Karpas-422 (cell line): ENCODE results near the gene RGMB.

DNA sequence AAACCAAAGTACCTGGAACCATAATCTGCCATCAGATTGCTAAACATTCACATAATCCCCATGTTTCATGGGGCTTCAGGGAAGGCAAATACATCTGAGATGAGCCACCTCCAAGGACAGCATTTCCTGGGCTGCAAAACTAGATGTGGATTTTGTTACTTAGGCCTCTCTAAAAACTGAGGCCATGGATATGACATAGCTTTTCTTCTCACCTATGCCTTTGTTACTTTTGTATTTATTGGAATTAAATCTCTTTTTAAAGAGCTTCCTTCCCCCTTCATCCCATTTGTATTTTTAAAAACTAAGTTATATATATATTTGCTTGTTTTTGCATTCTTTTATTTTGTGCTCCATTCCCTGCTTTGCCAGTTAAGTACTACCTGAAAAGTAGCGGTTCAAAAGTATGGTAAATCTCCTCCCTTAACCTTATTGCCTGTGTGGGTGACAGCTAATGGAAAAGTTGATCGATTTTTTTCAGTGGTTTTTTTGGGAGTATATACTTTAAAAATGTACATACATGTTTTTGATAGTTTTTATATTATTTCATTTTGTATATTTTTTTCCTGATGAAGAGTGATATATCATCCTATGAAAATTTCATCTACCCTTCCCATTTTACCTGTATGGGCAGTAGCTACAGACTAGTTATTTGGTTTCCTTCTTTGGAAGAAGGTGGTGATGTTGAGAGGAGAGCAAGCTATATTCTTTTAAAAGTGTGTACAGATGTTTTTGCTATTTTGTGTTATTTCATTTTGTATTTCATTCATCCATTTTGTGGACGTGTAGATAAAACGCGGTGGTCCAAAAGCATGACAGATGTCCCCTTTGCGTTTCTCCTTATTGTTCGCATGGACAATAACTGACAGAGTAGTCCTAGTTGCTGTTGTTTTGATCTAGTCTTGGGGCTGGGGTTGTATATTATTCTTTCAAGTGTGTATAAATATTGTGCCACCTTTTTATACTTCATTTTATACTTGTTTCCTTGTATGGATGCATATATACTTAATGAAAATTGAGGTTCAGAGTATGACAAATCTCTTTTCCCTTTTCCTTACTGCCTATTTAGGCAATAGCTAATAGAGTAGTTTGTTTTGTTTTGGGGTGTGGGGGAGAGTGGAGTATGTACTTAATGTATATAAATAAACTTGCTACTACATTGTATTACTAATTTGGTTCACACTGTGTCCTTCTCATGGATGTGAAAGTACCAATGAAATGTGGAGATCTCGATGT is 96.5 kb downstream of the LNPEP start:
- PRO-cap, result no peak
- RAMPAGE, long total RNA, result no peak

DNA sequence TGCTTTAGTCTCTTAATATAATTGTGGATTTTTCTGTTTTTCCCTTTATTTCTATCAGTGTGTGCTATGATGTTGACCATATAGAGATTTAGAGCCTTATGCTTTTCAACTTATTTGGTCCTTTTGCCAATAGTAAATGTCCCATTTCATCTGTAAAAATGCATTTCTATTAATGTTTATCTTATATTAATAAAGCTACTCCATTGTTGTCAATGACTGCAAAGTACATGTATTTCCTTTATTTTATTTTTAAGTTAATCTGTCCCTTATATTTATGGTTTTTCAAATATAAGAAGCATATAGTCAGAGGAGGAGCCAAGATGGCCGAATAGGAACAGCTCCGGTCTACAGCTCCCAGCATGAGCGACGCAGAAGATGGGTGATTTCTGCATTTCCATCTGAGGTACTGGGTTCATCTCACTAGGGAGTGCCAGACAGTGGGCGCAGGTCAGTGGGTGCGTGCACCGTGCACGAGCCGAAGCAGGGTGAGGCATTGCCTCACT is 227.1 kb upstream of the RGMB start:
- PRO-cap, result no peak
- RAMPAGE, long total RNA, result no peak

- PRO-cap, result no peak
- RAMPAGE, long total RNA, result no peak
Observed at GRCh38 chr5:98768704-98769043, 4.8 kb upstream of the RGMB start.

GRCh38 chr5:98773543-98774023 is at the start of gene RGMB:
RGMB (plus strand) TSS chr5:98773663.
- PRO-cap, result no peak
- RAMPAGE, long total RNA, result no peak

DNA sequence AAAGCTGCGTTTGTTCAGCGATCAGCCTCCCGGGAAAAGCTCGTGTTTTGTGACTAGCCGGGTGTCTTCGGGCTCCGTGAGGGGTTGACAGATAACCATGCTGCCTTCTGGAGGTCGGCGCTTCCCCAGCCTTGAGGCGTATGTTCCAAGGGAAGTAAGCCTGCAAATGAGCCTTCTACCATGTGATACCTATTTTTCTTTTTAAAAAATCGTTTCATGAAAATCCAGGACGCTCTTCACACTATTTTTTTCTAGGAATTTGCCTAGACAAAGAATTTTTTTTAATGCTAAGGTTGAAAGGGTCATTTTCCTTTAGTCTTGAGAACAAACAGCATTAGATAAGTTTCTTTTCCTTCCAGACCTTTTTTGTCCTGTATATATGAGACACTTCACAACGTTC is 1.3 kb downstream of the RGMB start:
- PRO-cap, result no peak
- RAMPAGE, long total RNA, result no peak

- PRO-cap, result no peak
- RAMPAGE, long total RNA, result no peak
Observed at GRCh38 chr5:98868444-98868944, 60.3 kb downstream of the CHD1 start.

DNA sequence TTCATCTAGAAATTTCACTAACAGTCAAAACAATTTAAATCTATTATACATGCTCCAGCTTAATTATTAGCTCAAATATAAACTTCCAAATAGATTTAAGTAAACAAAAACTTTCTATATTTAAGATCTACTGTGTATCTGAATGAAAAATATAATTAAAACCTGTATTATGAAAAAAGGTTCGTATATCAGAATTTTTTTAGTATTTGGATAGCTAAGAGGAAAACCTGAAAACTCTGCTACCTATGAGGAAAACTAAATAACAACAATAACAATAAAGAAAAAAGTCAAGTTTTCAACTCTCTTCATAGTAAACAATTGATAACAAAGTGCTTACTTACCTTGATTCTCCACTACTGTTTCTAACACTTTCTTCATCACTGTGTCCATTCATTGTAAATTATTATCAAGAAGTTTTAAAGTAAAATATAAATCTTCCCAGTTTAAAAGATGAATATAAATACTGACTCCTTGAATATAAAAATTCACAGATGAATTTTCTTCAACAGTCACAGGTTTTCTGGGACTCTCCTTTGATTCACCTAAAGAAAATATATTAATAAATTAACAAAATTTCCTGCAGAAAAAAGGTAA is 2.7 kb downstream of the CHD1 start:
- PRO-cap, result no peak
- RAMPAGE, long total RNA, result no peak

- PRO-cap, result no peak
- RAMPAGE, long total RNA, result no peak
Observed at GRCh38 chr5:98927685-98928587, 871 bp downstream of the CHD1 start.

GRCh38 chr5:99025292-99025802 is 96.5 kb upstream of the CHD1 start:
- PRO-cap, result no peak
- RAMPAGE, long total RNA, result no peak

DNA sequence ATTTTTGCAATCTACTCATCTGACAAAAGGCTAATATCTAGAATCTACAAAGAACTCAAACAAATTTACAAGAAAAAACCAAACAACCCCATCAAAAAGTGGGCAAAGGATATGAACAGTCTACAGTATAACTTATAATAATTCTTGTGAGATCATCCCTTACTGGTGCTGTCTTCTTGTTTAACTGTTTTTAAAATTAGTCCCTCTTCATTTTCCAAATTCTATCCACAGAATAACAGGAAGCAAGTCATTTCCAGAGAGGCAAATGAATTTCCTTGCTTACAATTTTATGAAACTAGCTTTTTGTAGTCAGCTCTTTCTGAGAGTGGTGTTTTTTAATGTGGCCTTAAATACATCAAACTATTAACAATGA is 40.6 kb downstream of the FAM174A start:
- PRO-cap, result no peak
- RAMPAGE, long total RNA, result no peak

GRCh38 chr5:100905314-100905972 is 2.4 kb upstream of the ST8SIA4 start:
- PRO-cap, result no peak
- RAMPAGE, long total RNA, result start-site peak on the plus strand at chr5:100905379-100905442, 22 and 25 reads in 2 replicates

DNA sequence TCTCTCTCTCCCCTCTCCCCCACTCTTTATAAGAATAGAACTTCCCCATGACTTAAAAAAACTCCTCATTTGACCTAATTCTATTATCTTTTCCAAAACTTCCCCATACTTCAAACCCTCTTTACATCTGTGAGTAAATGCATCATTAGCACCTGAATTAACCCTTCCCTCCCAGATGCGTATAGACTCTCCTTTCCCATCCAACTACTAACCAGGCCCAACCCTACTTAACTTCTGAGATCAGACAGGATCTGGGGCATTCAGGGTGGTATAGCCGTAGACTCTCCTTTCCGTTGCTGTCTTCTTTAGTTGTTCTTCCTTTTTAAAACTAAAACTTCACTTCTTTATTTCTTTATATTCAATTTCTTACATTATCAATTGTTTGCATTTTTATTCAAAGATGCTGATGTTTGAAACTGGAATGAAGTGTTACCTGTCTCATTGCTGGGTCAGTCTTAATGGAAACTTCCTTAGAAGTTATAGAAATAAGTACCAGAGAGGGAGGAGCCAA is 165.2 kb downstream of the SLCO4C1 start:
- PRO-cap, result no peak
- RAMPAGE, long total RNA, result no peak

DNA sequence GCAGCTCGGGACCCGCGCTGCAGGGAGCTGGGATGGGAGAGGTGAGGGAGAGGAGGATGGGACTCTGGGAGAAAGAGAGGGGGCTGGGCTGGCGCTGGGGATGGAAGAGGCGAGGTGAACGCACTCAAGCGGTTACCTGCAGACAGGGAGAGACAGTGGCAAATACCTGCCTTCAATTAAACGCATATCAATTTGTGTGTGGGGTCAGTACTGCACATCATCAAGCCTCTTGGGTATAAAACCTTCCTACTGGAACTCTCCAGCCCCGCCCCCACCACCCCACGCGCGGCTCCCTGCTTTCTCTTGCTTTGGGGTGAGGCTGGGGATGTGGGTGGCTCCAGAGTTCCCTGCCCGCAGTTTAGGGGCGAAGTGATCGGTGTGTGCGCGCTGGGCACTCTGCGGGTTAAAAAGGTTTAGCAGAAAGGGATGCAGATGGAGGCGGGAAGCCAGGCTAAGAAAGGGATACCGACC is 1.0 kb upstream of the PAM start:
- PRO-cap, result no peak
- RAMPAGE, long total RNA, result no peak

- PRO-cap, result no peak
- RAMPAGE, long total RNA, result no peak
Observed at GRCh38 chr5:102865546-102866401, 110.7 kb downstream of the PAM start.

GRCh38 chr5:102948238-102948670 is 171.7 kb downstream of the GIN1 start:
- PRO-cap, result no peak
- RAMPAGE, long total RNA, result no peak

DNA sequence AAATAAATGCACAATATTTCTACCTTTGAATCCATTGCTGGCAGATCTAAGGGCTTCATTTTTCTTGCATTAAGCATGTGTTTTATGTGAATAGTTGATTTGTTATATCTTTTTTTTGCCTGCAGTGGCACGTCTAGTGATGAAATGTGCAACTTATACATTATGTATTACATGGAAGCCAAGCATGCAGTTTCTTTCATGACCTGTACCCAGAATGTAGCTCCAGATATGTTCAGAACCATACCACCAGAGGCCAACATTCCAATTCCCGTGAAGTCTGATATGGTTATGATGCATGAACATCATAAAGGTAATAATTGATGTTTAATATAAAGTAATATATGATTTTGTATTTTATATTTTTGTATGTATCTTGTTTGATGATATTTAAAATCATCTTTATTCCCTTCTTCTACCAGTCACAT is 160.2 kb downstream of the GIN1 start:
- PRO-cap, result no peak
- RAMPAGE, long total RNA, result no peak

- PRO-cap, result no peak
- RAMPAGE, long total RNA, result no peak
Observed at GRCh38 chr5:102961009-102961367, 158.9 kb downstream of the GIN1 start.

DNA sequence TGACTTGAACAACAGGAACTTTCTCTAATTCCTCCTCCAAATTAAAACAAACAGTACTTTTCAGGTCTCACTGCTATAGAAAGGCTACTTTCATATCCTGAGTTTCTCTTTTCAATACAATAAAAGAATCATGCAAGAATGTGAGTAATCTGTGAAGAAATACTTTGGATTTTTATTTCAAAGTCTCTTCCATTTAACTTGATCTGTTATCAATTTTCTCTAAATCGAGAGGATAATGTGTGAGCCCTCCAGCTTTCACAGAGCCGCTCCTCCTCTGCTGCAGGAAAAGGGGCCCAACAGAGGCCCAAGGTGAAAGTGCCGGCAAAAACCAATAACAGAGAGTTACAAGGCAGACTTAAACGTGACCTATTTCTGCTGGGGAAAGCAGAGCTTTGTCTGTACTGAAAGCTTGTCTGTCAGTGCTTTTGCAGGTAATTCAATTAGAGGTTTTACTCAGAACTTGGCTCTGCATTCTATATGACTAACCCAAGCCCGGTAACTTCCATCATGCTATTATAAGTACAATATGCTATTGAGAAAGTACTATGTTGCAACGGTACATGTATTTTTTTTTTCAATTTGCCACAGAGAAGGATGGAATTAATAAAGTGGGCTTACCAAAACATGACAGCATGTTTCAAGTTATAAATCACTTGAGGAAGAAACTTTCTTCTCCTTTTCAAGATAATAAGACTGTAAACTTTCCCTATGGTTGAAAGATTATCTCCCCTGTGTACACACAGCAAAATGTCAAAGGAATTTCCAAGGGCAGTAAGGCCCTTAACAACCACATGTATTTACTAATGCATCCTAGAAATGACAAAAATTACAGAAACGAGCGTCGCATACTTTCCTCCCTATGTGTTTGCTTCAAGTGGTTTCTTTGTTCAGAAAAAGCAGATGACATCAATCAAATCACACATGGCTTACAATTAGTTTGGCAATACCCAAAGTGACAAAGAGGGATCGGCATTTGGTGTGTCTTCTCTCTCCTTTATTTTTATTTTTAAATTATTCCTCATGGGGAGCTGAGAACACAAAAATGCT is 282.5 kb downstream of the EFNA5 start:
- PRO-cap, result no peak
- RAMPAGE, long total RNA, result no peak

DNA sequence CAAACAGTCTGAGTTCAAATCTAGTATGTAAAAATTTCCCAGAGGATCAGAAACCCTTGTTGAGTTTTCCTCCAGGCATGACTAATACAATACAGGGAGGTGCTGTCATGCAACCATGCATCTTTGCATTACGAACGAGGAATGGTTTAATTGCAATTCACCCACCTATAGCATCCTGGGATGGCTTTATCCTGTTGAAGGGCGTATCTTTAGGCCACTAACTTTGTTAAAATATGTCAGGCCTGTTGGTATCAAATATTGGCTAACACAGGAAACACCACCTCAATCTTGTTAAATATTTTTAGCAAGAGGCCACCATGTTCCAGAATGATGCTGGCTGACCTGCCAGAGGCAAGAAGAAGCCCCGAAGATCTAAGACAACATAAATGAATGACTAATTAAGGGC is 196.3 kb downstream of the EFNA5 start:
- PRO-cap, result no peak
- RAMPAGE, long total RNA, result no peak

DNA sequence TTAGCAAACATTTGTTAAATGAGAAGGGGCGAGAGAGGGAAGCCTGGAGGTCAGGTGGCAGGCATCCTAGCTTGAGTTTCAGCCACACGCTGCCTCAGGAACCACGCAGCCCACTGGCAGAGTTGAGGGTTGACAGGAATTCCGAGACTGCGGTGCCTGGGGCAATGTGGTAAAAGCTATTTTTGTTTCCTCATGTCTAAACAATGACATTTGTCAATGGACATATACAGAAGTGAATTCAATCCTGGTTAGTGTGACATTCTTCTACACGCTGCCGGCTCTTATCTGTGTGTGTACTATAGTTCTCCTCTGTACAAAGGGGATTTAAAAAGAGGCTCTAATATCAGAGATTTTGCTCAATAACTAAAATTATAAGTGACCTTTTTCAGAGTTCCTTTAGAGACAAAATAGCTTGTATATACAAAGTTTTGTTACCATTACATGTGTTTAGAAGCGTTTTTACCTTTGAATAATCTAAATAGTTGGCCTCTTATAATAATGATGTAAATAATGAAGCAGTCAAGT is 113.3 kb downstream of the EFNA5 start:
- PRO-cap, result no peak
- RAMPAGE, long total RNA, result no peak